H7 (cell line): ENCODE results near the gene VIP.

- RAMPAGE, long total RNA: no peak
Measured at GRCh38 chr6:151367624-151368128, 23.7 kb downstream of the ZBTB2 start.

DNA sequence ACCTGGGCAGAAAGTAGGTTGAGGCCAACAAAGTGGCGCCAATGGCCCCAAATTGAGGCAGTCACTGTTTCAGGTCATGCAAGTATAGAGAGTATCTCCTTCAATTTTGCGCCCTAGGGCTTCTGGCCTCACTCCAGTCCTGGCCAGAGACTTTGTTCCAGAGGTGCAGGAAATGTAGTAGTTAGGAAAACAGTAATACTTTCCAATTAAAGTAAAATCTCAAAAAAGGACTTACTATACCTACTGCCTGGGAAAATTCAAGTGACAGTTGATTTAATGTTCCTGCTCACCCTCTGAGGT, 832 bp downstream of the ARMT1 start:
- RAMPAGE, long total RNA: no peak

DNA sequence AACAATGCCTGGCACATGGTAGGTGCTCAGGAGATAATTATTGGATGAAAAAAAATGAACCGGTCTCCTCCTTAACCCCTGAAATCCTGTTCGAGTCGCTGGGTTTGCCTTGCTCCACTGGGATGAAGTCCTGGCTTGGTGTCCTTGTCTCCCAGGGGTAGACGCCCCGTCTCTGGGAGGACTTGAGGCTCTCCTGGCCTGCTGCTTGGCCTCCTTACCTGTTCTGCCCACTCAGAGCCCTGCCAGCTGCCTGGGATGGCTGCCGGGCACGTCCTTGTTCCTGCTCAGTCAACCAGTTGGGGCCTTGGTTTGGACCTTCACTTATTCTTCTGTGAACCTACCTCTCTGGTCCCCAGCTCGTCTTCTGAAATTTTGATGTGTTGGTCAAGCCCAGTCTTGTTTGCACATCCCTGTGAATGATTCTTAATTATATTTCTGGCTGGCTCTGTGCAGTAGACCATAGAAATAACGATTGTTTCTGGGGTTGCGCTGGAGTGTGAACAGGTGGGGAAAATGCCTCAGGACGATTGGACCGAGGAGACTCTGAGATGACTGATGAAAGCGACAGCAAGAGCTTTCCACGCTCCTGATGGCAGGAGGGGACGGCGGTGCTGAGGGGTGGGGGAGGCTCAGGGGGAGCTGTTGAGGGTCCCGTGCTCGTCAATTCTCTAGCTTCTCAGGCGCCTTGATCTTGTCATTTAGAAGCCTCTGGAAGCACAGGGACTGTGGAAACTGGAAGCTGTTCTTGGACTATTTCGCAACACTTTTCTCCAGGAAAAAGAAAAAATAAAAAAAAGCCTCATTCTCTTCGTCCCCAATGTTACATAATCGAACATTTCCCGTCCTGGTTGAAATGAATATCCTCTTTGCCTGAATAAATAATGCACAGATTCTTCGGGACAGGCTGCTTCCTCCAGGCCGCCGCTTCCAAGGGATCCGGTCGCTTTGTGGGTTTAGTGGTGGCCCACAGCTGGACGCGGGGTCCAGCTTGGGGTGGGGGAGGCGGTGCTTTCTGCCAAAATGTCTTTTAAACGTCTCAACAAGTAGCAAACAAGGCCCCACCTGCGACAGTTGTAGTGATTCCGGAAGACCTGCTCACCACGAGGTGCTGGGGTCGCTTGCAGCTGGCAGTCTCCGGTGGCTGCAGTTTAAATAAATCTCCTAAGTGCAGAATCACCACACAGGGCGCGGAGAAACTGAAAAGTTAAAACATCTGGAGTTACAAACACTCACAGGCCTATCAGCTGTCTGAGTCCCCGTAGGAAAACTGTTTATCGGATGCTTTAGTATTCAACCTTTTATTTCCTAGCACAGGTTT, 126.2 kb upstream of the ESR1 start:
- RAMPAGE, long total RNA: no peak

- RAMPAGE, long total RNA: no peak
Measured at GRCh38 chr6:151690799-151691887, 116.3 kb upstream of the ESR1 start.

GRCh38 chr6:151900880-151901681, 93.6 kb downstream of the ESR1 start:
- RAMPAGE, long total RNA: no peak

- RAMPAGE, long total RNA: no peak
Measured at GRCh38 chr6:152318047-152318712, 319.0 kb downstream of the SYNE1 start.

DNA sequence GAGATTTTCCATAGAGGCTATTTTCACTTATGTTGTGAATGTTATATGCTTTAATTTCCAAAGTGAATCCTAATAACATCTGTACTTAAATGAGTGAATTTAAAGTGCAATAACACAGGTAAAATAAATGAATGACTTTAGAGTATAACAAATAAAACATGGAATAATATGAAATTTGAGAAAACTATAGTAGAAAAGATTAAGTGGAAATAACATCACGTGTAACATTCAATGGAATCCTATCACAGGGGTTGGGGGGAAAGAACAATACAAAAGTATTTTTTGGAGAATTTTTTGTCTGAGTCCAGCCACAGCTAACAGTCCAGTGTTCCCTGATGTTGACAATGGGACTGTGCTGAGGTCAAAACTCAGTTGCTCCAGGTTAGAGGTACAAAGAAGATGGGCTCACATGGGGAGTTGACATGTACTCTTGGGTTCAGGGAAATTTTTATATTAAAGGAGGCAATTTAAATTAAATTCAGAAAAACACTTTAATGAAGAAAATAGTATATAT, 887 bp downstream of the MYCT1 start:
- RAMPAGE, long total RNA: no peak

DNA sequence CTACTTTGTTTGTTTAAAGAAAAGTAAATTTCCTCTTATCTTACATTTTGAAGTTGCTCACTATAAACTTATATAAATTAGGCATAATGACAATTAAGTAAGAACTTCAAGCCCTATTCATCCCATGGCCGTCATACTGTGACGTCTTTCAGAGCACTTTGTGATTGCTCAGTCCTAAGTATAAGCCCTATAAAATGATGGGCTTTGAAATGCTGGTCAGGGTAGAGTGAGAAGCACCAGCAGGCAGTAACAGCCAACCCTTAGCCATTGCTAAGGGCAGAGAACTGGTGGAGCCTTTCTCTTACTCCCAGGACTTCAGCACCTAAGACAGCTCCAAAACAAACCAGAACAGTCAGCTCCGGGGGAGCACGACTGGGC, at the start of gene VIP:
VIP (plus strand) TSS at position 219 of the 378 bp plus-strand sequence.
- RAMPAGE, long total RNA: no peak

- RAMPAGE, long total RNA: no peak
Measured at GRCh38 chr6:154256936-154257630, 99.5 kb downstream of the IPCEF1 start.

DNA sequence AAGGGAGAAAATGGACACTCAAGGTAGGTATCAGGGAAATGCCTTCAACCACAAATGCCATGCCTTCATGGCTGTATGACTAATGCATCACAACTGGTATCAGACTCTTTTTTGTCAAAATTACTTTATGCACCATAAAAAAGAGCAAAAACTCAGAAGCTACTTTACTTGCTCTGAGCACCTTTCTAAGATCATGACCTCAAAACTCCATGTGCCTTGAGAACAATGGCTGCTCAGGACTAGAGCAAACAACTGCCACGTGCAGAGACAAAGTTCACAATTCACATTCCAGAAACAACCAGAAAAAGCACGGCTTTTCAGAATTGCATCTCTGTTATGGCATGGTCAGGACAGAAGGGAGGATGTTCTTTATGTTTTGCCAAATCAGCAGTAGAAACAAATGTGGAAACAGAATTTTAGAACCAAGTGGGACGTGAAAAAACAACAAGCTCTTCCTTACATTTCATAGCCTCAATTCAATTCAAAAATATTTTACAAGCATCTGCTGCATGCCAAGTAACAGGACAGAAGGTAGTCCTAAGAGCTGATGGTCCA, 70.5 kb downstream of the CNKSR3 start:
- RAMPAGE, long total RNA: no peak

DNA sequence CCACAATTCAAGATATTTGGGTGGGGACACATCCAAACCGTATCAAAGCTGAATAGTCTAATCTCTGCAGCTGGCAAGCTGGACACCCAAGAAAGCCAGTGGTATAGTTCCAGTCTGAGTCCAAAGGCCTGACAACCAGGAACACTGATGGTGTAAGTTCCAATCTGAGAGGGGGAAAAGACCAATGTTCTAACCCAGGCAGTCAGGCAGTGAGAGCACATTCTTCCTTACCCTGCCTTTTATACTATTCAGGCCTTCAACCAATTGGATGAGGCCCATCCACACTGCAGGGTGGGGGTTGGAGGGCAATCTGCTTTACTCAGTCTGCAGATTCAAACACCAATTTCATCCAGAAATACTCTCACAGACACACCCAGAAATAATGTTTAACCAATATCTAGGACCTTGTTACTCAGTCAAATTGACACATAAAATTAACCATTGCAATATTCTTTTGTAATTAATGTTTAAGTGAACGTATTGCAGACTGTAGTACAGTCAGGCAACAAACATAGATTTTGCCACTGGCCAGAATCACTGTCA, 18.1 kb upstream of the CNKSR3 start:
- RAMPAGE, long total RNA: no peak

GRCh38 chr6:154615547-154616144, 105.2 kb upstream of the CNKSR3 start:
- RAMPAGE, long total RNA: no peak

DNA sequence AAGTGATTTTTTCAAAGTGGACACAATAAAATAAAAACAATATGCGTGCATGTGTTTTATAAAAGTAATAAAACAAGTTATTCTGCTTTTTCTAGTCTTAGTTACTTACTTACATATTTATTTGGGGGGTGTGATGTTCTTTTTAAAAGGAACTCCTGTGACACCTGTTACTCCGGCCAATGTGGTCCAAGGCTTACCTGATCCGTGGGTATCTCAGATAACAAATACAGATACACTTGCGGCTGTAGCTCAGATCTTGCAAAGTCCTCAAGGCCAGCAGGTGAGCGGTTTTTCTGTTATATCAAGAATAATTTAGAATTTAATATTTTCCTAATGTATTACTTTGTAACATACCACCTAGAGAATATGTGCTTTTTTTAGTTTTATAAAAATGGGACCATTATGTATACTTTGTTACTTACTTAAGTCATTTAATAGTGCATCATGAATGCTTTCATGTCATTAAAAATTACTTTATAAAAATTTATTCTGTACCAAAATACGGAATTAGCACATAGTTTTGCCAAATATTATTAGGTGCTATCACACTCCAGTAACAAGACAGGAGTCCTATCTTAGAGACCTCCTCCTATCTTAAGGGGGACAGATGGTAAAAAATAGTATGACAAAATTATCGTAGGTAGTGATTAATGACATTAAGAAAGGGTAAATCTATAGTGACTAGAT, 61.8 kb downstream of the SCAF8 start:
- RAMPAGE, long total RNA: no peak

DNA sequence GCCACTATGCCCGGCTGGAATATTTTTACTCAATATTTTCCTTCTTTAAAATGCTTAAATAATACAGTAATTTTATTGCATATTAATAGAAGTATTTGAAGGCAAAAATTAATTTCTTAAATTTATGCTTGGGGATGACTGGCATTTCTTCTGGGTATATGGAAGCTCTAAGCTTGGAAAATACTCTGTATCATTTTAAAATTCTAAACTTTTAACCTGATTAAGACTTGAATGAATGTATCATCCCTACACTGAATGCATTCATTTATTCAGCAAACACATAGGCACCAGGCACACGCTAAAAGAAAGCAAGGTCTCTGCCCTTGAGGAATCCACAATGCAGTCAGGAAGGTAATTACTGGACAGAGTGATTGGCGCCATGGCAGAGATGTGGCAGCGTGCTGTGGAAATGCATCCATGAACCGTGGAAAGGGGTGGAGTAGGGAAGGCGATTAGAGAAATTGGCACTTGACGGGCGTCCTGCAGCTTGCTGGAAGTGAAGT, 122.8 kb upstream of the TIAM2 start:
- RAMPAGE, long total RNA: no peak

GRCh38 chr6:154996798-154997463, 1.8 kb downstream of the TIAM2 start:
- RAMPAGE, long total RNA: no peak

DNA sequence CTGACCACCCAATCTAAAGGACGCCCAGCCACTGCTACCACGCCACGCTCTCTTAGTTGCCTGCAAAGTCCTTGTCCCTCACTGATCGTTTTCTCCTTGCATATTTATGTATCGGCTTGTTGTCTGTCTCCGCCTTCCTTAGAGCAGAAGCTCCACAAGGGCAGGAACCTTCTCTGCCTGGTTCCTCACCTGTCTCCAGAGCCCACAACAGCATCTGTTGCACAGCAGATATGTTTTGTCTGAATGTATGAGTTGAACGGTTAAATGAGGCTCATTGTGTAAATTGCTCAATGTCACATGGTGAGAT, 96.0 kb downstream of the TIAM2 start:
- RAMPAGE, long total RNA: no peak

- RAMPAGE, long total RNA: no peak
Measured at GRCh38 chr6:155106615-155107402, 111.7 kb downstream of the TIAM2 start.

DNA sequence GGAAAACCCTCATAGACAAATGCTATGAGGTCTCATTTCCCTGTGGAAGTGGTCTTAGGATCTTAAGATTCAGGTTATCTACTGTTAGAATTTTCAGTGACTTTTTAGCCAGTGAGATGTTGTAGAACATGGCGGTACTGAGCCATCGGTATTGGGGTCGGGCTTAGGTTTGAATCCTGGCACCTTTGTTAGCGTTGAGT, 118.7 kb upstream of the CLDN20 start:
- RAMPAGE, long total RNA: no peak

- RAMPAGE, long total RNA: no peak
Measured at GRCh38 chr6:155153884-155154644, 109.7 kb upstream of the CLDN20 start.

DNA sequence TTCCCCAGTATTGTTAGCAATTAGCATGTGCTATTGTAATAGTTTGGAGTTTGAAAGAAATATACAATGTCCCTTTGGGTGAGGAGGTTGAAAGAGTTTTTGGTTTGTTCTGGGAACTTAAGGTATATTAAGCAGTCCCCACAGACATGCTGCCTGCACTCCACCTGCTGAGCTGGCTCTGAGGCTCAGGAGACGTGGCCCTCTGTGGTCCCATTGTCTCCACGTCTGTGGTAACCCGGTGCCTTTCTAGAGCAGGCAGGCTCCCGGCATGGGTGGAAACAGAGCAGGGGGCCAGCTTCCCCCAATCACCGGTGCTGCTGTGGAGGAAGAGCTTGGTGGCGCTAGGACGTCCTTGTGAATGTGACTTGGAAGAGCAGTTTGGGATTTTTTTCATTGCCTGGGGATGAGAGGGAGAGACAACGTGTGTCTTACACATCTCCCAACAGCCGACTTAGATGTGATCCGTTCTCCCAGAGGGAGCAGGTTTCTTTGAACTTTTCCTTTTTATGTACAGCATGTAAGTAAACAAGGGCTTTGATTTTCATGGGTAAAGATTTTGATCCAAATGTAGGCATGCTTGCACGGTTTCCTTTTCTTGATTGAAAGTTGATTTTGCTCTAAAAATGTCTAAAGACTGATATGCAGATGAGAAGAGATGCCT, 47.1 kb upstream of the CLDN20 start:
- RAMPAGE, long total RNA: no peak